Gastrocnemius medialis (tissue), 3 donors: ENCODE measurements around the genes PLOD3 and PRKRIP1.

- PRO-cap, result bidirectional peak, plus-strand start at chr7:100895232, minus-strand start at chr7:100895118
- RAMPAGE, long total RNA, 3 experiments, result no peak in any of the 3 experiments
These were observed 806 bp downstream of the ACHE start for GRCh38 chr7:100894767-100895396.

- PRO-cap, result no peak
- RAMPAGE, long total RNA, 3 experiments, result no peak in any of the 3 experiments
These were observed 25.0 kb upstream of the MUC3A start for GRCh38 chr7:100924191-100924899.

- PRO-cap, result no peak
- RAMPAGE, long total RNA, 3 experiments, result no peak in any of the 3 experiments
These were observed 1.4 kb downstream of the SERPINE1 start for GRCh38 chr7:101128130-101128849.

GRCh38 chr7:101173909-101174677 is 6.0 kb downstream of the NAT16 start:
- PRO-cap, result unidirectional peak, minus-strand start at chr7:101174058
- RAMPAGE, long total RNA, 3 experiments, result no peak in any of the 3 experiments

DNA sequence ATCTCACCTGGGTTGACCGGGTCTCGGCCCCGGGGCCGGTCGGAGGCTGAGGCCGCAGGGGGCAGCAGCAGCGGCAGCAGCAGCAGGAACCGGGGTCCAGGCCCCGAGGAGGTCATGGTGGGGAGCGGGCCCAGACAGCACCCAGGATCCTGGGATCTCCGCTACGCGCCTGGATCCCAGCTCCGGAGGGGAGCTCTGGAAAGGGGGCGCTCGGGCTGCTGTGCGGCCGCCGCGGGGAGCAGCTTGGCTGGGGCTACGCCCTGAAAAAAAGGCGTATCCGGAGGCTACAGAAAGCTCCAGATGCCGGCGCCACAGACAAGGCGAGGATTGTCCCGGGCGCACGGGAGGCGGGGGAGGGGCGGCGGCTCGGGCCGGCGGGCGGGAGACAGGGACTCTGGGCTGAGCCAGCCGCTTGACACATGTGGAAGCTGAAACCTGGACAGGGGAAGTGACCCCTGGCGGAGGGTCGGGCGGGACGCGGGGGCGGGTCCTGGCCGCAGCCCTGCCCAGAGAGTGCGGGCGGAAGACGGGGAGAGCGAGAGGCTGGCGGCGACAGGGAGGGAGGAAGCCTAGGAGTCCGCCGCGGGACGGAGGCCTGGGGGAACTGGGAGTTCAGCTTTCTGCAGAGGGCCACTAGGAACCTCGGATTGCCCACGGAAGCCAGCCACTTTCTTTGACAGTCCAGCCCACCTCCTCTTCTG is at the start of gene PLOD3:
PLOD3 (minus strand) TSS at position 423 of the 701 bp plus-strand sequence.
- PRO-cap, result bidirectional peak, plus-strand start at position 538 of the sequence, minus-strand start at position 421 of the sequence
- RAMPAGE, long total RNA, 3 experiments, result start-site peak on the plus strand in 1 of 3 experiments, centred at position 526 of the sequence, 30 reads per replicate

GRCh38 chr7:101235723-101235999 is 1.9 kb downstream of the CLDN15 start:
- PRO-cap, result no peak
- RAMPAGE, long total RNA, 3 experiments, result no peak in any of the 3 experiments

DNA sequence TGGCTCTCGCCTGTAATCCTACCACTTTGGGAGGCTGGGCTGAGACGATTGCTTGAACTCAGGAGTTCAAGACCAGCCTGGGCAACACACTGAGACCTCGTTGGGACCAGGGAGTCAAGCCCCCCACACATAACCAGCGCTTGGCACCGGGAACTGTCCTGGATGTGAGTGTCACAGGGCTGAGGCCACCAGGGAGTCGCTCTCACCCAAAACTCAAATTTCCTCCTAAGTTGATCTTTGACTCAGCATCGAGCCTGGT is 751 bp upstream of the CLDN15 start:
- PRO-cap, result no peak
- RAMPAGE, long total RNA, 3 experiments, result no peak in any of the 3 experiments

- PRO-cap, result no peak
- RAMPAGE, long total RNA, 3 experiments, result no peak in any of the 3 experiments
These were observed 565 bp upstream of the IFT22 start for GRCh38 chr7:101322011-101322742.

- PRO-cap, result no peak
- RAMPAGE, long total RNA, 3 experiments, result no peak in any of the 3 experiments
These were observed 54.0 kb downstream of the MYL10 start for GRCh38 chr7:101575044-101575600.

GRCh38 chr7:101728688-101729143 is 88.7 kb upstream of the CUX1 start:
- PRO-cap, result no peak
- RAMPAGE, long total RNA, 3 experiments, result no peak in any of the 3 experiments

DNA sequence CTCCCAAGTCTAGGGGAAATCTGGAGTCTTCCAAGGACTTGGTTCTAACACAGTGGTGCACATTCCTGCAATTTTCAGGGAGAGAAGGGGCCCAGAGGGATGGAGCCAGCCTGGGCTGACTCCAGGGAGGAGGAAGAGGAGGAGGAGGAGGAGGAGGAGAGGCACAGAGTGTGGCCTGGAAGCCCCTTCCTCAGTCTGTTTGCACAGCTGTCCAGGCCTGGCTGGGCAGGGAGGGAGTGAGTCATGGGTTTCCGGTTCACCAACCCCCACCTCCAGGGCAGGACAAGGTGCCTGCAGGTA is 77.7 kb upstream of the CUX1 start:
- PRO-cap, result no peak
- RAMPAGE, long total RNA, 3 experiments, result no peak in any of the 3 experiments

GRCh38 chr7:101774966-101775452 is 42.4 kb upstream of the CUX1 start:
- PRO-cap, result unidirectional peak, plus-strand start at chr7:101775152
- RAMPAGE, long total RNA, 3 experiments, result no peak in any of the 3 experiments

- PRO-cap, result no peak
- RAMPAGE, long total RNA, 3 experiments, result no peak in any of the 3 experiments
These were observed 7.8 kb downstream of the CUX1 start for GRCh38 chr7:101825318-101825530.

DNA sequence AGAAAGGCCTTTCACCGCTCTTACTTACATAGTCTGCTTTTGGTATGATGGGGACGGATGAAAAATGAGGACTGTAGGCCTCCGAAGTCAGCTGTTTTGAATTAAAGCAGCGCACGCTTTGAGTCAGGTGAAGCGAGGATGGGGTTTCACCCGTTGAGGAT is 39.9 kb downstream of the CUX1 start:
- PRO-cap, result bidirectional peak, plus-strand start outside the sequence, minus-strand start at position 98 of the sequence
- RAMPAGE, long total RNA, 3 experiments, result no peak in any of the 3 experiments

- PRO-cap, result unidirectional peak, plus-strand start at chr7:101869711
- RAMPAGE, long total RNA, 3 experiments, result no peak in any of the 3 experiments
These were observed 52.0 kb downstream of the CUX1 start for GRCh38 chr7:101869350-101869997.

GRCh38 chr7:101911829-101912649 is 94.6 kb downstream of the CUX1 start:
- PRO-cap, result bidirectional peak, plus-strand start at chr7:101912422, minus-strand start at chr7:101912227
- RAMPAGE, long total RNA, 3 experiments, result no peak in any of the 3 experiments

- PRO-cap, result bidirectional peak, plus-strand start at chr7:101944548, minus-strand start at chr7:101944409
- RAMPAGE, long total RNA, 3 experiments, result start-site peak on the plus strand in 1 of 3 experiments, at chr7:101944815-101944939 at its widest, 7 reads per replicate
These were observed 127.1 kb downstream of the CUX1 start for GRCh38 chr7:101944143-101945324.

DNA sequence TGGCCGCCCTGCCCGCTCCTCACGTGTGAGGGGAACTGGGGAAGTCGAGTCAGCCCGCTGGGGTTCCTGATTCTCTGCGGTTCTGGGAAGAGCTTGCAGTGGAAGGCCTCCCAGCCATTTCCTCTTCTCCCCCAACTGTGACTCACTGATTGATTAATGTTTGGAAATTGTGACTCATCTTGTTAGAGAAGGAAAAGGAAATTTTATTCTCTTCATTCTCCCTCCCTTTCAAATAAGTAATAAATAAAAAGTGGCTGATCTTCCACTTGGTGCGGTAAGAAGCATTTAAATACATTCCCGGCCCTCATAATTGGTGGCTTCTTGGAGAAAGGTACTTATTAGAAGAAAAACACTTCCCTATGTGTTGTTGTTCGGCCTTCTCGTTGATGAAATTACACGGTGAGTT is 135.6 kb downstream of the CUX1 start:
- PRO-cap, result no peak
- RAMPAGE, long total RNA, 3 experiments, result no peak in any of the 3 experiments

- PRO-cap, result no peak
- RAMPAGE, long total RNA, 3 experiments, result no peak in any of the 3 experiments
These were observed 52.6 kb upstream of the SH2B2 start for GRCh38 chr7:102233957-102234673.

- PRO-cap, result bidirectional peak, plus-strand start at chr7:102396363, minus-strand start at chr7:102396117
- RAMPAGE, long total RNA, 3 experiments, result no peak in any of the 3 experiments
These were observed at the start of gene PRKRIP1 for GRCh38 chr7:102395544-102396504. Gene PRKRIP1, plus strand, starts transcription at chr7:102396363.